LNCaP clone FGC (cell line): ENCODE measurements around the genes CIDEB, COCH and HEATR5A.

DNA sequence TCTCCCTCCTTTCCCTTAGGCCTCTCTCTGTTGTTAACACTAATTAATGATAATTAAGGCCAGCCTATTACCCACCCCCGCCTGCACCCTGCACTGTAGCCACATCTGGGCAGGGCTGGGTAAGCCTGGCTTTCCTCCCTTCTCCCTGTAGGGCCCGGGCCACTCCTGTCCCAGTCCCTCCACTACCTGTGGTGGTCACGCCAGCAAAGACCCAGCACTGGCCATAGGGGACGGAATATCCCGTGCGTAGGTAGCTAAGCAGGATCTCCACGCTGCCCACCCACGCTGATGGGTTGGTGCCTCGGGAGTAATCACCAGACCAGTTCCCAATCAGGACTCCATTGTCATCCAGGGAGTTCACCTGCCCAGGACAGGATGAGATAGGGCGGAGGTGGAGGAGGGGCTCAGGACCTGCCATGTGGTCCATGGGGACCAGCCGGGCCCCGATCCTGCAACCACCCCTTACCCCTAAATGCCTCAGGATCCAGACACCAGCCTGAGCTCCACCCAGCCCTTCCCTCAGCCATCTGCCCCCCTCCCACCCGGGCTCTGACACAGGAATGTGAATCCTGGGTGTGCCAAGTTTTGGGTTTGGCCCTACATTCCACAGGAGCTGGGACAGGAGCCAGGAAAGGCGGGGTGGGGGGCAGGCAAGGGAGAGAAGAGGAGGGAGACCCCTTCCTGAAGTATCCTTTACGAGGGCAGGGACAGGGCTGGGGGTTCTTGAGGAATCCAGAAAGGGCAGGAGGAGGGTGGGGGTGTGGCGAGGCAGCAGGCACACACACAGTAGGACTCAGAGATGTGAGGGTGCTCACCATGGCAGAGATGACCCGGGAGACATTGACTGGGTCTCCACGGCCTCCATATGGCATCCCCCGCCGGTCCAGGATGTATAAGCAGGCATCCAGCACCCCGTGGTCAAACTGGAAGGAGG lies 3.8 kb downstream of the TGM1 start:
- RRBS, 2 experiments: 83% methylated on average over 4 to 7 of the region's 21 CpGs

- RRBS, 2 experiments: no CpG with 5 or more reads among the region's 5 CpGs
These were observed at the start of gene CIDEB for GRCh38 chr14:24307654-24308476. CIDEB (minus strand) TSS chr14:24307977.

GRCh38 chr14:24315097-24315777 lies 3.9 kb downstream of the LTB4R start:
- RRBS, 2 experiments: no CpG with 5 or more reads among the region's 10 CpGs

GRCh38 chr14:24426780-24427542 lies 2.5 kb downstream of the CBLN3 start:
- RRBS, 2 experiments: no CpG with 5 or more reads among the region's 8 CpGs

DNA sequence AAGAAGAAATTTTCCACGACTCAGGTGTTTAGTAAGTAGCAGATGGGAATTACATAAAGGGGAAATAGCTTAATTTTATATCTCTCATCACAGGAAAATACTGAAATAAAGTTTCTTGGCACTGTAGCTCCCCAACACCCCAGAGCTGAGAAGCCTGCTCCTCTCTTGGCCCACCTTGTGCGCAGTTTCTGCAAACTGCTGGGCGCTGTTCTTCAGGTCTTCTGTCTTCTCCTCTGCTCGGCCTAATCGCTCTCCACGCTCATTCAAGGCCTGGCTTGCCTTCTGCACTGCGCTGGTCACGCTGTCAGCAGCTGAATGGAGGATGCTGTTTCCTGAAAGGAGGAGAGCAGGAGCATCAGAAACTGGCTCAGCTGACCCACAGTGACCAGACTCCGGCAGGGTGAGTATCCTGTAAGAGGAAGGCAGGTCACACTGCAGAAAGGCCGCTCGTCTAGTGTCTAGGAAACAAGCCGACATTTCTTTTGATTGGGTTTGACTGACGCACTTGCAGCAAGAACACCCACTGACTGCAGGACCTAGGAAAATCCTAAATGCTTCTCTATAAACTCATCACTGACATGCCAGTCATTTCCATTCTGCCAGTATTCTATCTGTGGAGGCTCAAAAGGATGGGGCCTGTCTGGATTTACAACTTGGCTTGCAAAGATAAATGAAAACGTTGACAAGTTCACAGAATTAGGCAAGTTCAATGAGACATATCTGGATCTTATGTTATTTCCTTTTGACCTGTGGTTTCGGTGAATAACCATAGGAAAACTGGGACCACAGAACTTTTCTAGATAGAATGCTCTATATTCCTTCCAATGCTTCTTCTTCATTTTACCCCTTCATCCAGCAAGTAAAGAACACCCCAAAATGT lies 185.1 kb upstream of the GZMB start:
- RRBS, 2 experiments: no CpG with 5 or more reads among the region's 15 CpGs

DNA sequence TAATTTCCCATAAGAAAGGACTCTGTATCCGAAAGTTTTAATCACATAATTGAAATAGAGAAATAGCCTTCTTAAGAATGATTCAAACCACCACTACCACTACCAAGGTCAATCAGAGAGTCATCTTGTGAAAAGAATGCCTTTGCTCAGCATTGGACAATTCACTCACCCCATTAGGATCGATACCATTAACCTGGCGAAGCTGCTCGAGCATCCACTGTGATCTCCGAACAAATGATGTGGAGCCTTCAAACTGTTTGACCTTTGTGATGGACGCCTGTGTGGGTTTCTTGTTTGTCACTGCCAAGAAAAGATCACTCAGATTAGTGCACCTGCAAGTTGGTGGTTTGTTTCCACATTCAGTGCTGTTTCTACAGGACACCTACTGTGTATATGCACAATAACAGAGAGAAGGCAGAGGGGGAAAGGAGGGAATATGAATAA lies 193.1 kb downstream of the STXBP6 start:
- RRBS, 2 experiments: no CpG with 5 or more reads among the region's 6 CpGs

DNA sequence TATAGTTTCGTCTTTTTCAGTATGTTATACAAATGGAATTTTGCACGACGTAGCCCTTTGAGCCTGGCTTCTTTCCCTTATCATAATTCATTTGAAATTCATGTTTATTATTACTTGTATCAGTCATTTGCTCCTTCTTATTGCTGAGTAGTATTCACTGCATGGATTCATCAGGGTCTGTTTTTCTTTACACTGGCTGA lies 534.0 kb upstream of the NOVA1 start:
- RRBS, 2 experiments: no CpG with 5 or more reads among the region's 3 CpGs

GRCh38 chr14:28504475-28504941 lies 262.1 kb upstream of the FOXG1 start:
- RRBS, 2 experiments: no CpG with 5 or more reads among the region's 2 CpGs

- RRBS, 2 experiments: no CpG with 5 or more reads among the region's 8 CpGs
These were observed 264.1 kb downstream of the PRKD1 start for GRCh38 chr14:29663406-29664039.

- RRBS, 2 experiments: no CpG with 5 or more reads among the region's 30 CpGs
These were observed 195.6 kb upstream of the G2E3 start for GRCh38 chr14:30363157-30363907.

DNA sequence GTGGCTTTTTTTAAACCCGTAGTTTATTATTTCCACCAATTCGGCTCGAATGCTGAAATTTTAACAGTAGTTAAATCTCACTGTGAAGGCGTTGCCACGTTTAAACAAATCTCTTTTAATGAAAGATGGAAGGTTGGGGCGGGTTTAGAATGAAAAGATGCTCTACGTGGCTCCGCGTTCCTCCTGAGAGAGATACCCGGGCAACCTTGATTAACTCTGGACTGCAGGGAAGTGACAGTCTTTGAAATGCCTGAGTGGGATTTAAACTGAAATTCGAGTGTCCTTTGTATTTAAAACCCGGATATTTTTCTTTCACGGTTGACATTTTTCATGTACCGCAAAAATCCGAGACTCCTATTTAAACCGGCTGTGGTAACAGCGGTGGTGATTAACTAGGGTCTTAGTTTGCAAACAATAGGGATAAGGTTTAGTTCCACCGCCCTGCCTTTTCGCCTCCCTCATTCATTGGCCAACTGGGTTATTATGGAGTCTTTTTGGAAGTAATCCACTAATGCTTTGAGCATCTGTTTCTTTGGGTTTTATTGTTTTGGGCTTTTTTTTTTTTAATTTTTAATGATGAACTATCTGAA lies 696 bp downstream of the G2E3 start:
- RRBS, 2 experiments: 1 to 3% methylated on average over 6 of the region's 19 CpGs

DNA sequence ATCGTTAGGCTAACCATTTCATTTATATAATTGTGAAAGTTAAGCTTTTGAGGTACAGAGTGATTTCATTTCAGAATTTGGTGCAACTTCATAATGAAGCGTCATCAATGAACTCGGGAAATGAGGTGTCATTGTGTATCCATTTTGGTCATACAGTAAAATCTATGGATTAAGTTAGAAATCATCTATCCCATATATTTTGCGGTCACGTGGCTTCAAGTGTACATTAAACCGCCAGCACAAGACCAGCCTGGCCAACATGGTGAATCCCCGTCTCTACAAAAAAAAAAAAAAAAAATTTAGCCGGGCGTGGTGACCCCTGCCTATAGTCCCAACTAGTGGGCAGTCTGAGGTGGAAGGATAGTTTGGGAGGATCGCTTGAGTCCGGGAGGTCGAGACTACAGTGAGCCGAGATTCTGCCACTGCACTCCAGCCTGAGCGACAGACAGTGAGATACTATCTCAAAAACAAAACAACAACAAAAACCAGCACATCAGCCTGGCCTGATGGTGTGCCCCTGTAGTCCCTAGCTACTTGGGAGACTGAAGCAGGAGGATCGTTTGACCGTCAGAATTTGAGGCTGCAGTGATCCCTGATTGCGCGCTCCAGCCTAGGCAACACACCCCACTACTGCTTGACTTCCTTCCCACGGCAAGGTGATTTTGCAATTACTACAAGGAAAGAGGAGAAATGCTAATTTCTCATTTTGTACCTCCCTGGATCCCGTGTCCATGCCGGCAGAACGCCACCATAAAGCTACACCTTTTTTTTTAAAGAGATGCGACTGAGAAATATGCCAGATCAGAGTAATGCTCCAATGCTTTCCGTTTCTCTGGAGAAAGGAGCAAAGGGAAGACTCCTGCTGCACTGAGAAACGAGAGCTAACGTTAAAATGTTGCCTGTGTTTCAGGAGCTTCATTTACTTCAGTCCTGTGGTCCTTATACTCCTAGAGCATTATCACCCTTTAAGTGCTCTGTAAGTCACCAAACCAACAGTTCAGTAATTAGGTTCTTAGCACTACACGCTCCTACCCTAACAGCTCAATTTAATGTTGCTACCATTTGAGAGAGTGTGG lies 756 bp upstream of the SCFD1 start:
- RRBS, 2 experiments: 2 to 3% methylated on average over 4 of the region's 27 CpGs

DNA sequence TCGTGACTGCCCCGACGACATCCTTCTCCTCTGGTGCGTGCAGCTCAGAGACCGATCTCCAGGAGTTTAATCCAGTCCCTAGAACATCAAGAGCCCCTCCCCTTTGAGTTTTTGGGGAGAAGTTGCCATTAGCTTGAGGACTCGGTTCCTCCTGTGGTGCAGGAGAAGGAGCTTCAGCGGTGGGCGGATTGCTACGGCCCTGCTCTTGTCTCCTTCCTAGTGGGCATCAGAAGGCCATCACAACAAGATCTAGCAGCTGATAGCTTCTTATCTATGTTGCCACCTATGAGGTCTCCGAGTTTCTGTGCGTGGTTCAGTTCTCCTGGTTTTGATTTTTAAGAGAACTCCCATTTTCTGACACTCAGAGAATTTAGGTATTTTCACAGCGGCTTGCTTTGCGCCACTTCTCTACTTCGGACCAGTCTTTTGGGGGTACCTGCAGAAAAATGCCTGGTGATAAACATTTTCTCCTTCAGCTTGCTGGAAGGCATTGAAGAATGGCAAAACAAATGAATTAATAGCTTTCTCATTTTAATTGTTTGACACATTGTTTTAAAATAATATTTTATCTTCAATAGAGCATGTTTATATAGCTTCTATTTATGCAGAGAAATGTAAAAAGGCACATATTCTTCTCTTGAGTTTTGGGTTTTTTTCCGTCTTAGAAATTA lies 446 bp downstream of the SCFD1 start:
- RRBS, 2 experiments: no CpG with 5 or more reads among the region's 15 CpGs

DNA sequence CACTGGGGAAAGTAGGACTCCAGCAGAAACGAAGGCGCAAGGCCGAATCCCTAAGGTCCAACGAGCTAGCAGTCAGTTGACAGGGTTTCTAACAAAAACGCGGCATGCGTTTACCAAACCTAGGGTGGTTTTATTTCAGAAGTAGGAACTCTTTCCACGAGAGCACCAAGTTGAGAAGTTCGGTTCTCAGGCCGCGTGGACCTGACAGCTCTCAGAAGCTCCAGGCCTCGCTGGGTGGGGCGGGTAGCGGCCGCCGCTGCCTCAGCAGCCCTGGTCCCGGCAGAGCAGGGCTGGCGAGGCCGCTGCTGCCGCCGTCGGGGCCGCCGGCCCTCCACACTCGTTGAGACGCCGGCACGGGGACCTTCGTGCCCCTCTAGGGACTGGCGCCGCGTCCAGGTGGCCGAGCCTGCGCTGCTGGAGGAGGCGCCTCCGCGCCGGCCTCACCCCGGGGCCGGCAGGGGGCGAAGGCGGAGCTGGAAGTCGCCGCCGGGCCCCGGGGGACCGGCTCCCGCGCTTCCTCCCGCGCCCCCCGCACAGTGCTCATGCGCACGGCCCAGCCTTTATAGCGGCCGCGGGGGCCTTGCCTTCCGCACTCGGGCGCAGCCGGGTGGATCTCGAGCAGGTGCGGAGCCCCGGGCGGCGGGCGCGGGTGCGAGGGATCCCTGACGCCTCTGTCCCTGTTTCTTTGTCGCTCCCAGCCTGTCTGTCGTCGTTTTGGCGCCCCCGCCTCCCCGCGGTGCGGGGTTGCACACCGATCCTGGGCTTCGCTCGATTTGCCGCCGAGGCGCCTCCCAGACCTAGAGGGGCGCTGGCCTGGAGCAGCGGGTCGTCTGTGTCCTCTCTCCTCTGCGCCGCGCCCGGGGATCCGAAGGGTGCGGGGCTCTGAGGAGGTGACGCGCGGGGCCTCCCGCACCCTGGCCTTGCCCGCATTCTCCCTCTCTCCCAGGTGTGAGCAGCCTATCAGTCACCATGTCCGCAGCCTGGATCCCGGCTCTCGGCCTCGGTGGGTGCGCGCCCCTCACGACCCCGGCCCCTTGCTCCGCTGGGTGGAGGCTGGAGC lies at the start of gene COCH:
COCH (plus strand) TSS at position 590 of the 1,060 bp plus-strand sequence.
- RRBS, 2 experiments: 49 to 63% methylated on average over 37 of the region's 107 CpGs

DNA sequence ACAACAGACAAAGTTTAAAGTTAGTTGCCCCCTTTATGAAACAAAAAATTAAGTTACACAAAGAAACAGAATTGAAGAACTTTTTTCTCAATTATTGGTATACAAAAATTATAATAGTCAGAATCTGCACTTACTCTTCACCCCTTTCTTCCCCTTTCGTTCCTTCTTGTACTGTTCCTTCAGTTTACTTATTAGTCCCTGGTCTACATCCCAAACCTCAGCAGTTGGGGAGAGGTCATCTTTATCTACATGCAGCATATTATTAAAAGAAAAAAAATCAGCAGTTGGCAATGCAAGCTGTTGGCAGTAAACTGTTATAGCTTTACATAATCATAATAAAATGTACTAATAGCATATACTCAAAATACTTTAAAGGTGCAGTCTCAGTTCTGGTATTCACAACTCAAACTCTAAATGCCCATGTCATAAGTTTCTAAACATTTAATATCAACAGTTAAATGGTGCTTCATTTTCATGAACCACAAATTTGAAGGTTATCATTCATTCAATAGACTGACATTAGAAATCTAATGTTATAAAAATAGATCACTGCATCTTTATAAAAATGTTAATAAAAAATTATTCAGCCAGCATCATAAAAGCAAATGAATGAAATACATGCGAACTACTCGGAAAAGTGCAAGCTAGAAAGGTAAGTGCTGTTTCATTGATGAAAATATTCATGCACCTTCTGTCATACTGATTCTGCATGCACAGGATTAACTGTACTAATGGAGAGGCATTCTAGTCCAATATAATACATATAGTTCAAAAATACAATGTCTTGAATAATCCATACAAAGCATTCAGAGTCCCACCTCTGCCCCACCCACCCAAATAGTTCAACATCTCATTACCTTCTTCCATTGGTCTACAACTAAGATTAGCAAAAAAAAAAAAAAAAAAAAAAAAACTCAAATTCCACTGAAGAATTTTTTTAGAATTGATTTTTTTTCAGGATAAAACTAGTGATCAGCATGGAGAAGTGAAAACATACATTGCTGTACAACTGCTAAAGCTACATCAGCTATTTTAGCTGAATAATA lies 55.0 kb downstream of the COCH start:
- RRBS, 2 experiments: no CpG with 5 or more reads among the region's 3 CpGs

DNA sequence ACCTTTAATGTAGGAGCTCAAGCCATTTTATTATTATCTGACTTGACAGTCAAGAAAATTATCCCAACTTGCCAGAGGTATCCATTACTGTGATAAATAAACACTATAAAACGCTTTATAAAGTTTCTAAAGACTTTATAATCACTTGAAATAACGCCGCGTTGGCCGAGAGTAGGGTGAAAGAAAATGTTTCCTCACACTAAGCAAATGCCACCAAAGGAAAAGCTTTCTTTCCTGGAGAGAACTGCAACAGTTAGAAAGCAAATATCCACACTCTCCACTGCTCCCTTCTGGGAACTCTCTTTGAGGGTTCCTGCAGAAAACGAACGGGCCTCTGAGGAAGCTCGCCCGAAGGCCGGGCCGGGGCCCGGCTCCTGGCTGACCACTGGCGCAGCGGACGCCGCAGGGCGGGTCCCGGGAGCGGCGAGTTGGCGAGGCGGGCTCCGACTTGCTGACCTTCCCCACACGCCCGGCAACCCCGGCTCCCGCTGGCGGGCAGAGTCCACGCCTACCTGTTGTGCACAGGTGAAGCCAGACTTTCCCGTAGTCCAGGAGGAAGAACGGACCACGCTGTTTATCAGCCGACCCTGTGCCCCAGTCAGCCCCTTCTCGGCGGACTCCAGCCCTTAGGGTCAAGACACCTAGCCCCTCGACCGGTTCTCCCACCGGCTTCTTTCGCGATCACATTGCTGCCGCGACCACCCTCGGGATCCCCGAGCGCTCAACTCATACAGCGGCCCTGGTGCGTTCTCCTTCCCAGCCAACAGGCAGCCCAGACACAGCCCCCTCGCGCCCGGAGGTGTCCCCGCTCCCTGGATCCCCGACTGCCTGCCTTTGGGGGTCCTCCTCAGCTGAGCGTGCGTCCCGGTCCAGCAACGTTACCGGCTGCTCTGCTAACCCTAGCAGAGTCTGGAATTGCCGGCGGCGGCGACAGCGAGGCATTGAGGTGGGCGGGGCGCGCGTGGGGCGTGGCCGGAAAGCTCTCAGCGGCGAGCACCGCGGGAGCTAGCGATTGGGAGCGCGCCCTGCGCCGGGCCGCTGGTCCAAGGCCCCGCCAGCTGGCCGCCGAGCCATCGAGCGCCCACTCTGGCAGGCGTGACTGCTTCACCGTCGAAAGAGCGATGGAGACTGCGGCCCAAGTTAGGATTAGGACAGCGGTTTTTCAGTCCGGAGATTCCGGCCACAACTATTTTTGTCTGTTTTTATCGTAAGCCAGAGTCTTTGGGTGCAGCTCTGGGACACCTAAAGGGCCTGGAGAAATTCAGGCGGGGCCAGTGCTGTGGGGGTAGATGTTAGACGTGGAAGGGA lies at the start of gene HEATR5A:
HEATR5A (minus strand) TSS at position 911 of the 1,308 bp plus-strand sequence.
- RRBS, 2 experiments: under 1 to 1% methylated on average over 40 of the region's 94 CpGs

- RRBS, 2 experiments: under 1 to 2% methylated on average over 6 of the region's 67 CpGs
These were observed 335 bp upstream of the ARHGAP5 start for GRCh38 chr14:32076732-32077206.

- RRBS, 2 experiments: no CpG with 5 or more reads among the region's 7 CpGs
These were observed 16.7 kb downstream of the ARHGAP5 start for GRCh38 chr14:32093815-32094249.

GRCh38 chr14:32098543-32099222 lies 21.6 kb downstream of the ARHGAP5 start:
- RRBS, 2 experiments: no CpG with 5 or more reads among the region's 8 CpGs